SK-N-DZ (cell line): ENCODE measurements around the genes OR2W1, OR2J2, OR2H2 and TRIM31.

DNA sequence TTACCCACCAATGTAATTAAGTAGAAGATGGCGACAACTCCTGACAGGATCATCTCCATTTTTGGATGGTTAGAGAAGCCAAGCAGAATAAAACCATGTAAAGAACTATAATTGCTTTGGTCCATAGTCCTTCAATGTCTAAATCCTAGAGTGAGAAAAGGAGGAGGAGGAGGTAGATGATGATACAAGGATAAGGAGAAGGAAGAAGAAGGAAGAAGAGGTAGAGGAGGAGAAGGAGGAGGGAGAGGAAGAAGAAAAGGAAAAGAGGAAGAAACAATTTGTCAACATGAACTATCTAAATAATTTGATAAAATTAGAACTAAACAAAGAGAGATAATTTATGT lies at the start of gene OR2W1:
Gene OR2W1, minus strand, starts transcription at position 125 of the 344 bp plus-strand sequence.
RAMPAGE:
- cytosol, long total RNA = no peak
- nucleus, long total RNA = no peak

DNA sequence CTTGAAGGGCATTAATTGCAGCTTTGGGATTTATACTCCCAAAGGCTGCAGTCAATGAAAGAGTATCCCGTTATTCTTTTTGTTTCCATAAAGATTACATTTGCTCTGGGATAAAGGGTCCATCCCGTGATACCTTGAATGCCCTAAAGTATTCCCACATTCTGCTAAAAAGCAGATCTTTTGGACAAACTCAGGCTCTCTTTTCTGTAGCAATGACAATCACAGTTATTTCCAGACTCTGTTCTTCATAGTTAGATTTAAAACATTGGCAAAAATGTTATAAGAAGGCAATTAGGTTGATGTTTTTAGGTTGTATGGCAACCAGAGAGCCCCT lies at the start of gene OR2J2:
Gene OR2J2, plus strand, starts transcription at position 207 of the 334 bp plus-strand sequence.
RAMPAGE:
- cytosol, long total RNA = no peak
- nucleus, long total RNA = no peak

RAMPAGE:
- cytosol, long total RNA = no peak
- nucleus, long total RNA = no peak
These were observed 20.9 kb upstream of the OR2I1P start for GRCh38 chr6:29529310-29529603.

RAMPAGE:
- cytosol, long total RNA = no peak
- nucleus, long total RNA = no peak
These were observed at the start of gene OR2H2 for GRCh38 chr6:29584682-29585356. TSS of gene OR2H2 (plus strand) at chr6:29585121.

GRCh38 chr6:29629181-29629643 lies 3.8 kb downstream of the GABBR1 start:
RAMPAGE:
- cytosol, long total RNA = no peak
- nucleus, long total RNA = no peak

DNA sequence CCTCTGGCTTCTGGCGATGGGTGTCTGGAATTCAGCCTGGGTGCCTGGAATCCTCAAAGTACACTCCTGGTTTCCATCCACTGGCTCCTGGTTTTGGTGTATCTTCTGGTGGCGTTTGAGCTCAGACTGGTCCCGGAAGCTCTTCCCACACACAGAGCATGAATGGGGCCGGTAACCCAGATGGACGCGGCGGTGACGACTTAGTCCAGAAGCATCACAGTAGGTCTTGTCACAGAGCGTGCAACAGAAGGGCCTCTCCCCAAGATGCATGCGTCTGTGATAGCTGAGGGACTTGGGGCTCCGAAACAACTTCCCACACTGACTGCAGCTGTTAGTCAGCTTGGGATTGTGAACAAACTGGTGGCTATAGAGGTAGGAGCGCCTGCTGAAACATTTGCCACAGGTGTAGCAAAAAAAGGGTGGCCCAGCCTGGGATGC lies 7.8 kb downstream of the ZFP57 start:
RAMPAGE:
- cytosol, long total RNA = no peak
- nucleus, long total RNA = no peak

DNA sequence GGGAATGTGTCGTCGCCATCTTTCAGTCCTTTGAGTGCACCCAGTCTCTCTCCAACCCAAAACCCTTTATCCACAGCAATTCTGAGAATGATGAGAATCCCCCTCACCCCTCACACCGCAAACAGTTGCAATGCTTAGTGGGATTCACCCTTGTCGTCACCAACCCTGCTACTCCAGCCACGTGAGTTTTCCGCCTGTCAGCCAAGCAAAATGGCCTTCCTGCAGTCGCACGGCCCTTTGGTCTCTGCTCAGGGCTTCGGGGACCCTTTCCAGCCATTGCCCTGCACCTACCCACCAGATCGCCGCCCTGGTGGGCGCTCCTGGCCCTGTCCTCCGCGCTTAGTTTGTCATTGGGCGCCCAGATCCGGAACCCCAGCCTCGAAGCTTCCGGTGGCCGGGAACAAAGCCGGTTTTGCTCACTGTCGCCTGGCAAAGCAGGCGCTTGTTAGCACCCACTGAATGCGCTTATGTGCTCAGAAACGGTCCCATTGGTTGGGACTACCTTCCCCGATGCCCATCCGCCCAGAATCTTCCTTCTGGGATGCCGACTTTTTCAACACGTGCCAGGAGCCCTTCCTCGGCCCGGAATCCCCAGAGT lies 585 bp downstream of the ZFP57 start:
RAMPAGE:
- cytosol, long total RNA = no peak
- nucleus, long total RNA = no peak

RAMPAGE:
- cytosol, long total RNA = no peak
- nucleus, long total RNA = no peak
These were observed 54.8 kb upstream of the HLA-A start for GRCh38 chr6:29887106-29888302.

DNA sequence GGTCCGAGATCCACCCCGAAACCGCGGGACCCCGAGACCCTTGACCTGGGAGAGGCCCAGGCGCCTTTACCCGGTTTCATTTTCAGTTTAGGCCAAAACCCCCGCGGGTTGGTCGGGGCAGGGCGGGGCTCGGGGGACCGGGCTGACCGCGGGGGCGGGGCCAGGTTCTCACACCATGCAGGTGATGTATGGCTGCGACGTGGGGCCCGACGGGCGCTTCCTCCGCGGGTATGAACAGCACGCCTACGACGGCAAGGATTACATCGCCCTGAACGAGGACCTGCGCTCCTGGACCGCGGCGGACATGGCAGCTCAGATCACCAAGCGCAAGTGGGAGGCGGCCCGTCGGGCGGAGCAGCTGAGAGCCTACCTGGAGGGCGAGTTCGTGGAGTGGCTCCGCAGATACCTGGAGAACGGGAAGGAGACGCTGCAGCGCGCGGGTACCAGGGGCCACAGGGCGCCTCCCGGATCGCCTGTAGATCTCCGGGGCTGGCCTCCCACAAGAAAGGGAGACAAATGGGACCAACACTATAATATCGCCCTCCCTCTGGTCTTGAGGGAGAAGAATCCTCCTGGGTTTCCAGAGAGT lies 53.9 kb upstream of the HLA-A start:
RAMPAGE:
- cytosol, long total RNA = no peak
- nucleus, long total RNA = no peak

DNA sequence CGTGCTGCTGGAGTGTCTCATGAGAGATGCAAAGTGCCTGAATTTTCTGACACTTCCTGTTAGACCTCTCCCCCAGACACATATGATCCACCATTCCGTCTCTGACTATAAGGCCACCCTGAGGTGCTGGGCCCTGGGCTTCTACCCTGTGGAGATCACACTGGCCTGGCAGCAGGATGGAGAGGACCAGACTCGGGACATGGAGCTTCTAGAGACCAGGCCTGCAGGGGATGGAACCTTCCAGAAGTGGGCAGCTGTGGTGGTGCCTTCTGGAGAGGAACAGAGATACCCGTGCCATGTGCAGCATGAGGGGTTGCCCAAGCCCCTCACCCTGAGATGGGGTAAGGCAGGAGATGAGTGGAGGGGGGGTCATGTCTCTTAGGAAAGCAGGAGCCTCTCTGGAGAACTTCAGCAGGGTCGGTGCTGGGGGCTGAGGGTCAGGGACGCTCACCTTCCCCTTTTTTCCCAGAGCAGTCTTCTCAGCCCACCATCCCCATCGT lies 14.3 kb upstream of the HLA-A start:
RAMPAGE:
- cytosol, long total RNA = no peak
- nucleus, long total RNA = no peak

RAMPAGE:
- cytosol, long total RNA = no peak
- nucleus, long total RNA = no peak
These were observed 823 bp upstream of the HLA-A start for GRCh38 chr6:29941453-29941965.

GRCh38 chr6:29943955-29944792 lies 1.8 kb downstream of the HLA-A start:
RAMPAGE:
- cytosol, long total RNA = no peak
- nucleus, long total RNA = no peak

GRCh38 chr6:30062155-30062527 lies 1.1 kb downstream of the POLR1H start:
RAMPAGE:
- cytosol, long total RNA = no peak
- nucleus, long total RNA = no peak

GRCh38 chr6:30070753-30071889 lies 4.1 kb downstream of the PPP1R11 start:
RAMPAGE:
- cytosol, long total RNA = no peak
- nucleus, long total RNA = no peak

GRCh38 chr6:30076216-30076900 lies 789 bp upstream of the RNF39 start:
RAMPAGE:
- cytosol, long total RNA = no peak
- nucleus, long total RNA = no peak

GRCh38 chr6:30102952-30103958 lies 9.6 kb downstream of the TRIM31 start:
RAMPAGE:
- cytosol, long total RNA = no peak
- nucleus, long total RNA = no peak

DNA sequence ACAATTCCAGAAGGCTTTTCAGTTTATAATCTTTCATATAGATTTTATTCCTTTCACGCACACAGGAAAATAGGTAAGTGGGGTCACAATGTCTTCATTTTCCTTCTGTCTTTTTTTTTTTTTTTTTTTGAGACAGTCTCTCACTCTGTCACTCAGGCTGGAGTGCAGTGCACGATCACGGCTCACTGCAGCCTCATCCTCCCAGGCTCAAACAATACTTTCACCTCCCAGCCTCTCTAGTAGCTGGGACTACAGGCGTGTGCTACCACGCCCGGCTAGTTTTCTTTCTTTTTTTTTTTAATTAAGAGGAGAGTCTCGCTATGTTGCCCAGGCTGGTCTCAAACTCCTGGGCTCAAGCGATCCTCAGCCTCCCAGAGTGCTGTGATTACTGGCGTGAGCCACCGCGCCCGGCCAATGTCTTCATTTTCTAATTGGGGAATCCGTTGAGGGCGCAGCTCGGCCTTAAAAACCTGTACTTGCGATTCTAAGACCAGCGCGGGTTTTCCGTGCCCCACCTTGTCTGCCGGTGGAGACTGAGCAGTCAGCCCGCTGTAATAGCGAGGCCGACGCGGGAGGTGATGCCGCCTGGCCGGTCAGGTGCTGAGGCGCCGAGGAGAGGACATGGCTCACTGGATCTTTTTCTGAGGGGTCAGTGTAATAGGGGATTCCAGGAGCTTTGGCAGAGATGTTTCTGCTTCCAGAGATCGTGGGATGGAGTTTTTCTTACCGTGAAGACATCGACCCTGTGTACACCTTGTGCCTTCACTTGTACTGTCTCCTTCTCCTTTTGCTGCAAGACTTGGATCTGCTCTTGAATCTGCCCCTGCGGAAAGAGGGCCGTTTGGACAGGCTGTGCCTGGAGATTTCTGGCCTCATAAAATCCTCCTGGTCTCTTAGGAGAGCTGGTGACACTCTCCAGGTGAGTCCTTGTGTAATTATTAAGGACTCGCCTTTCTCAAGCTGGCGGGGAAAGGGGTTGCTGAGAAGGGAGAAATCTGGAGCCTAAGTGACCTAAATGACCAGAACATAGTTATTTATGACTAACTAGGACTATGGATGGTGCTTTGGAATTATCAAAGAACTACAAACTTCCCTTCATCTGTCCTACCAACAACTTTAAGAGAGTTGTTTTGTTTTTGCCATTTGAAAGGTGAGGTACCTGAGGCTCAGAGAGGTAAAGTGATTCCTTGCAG lies 1.6 kb downstream of the TRIM31 start:
RAMPAGE:
- cytosol, long total RNA = no peak
- nucleus, long total RNA = no peak

DNA sequence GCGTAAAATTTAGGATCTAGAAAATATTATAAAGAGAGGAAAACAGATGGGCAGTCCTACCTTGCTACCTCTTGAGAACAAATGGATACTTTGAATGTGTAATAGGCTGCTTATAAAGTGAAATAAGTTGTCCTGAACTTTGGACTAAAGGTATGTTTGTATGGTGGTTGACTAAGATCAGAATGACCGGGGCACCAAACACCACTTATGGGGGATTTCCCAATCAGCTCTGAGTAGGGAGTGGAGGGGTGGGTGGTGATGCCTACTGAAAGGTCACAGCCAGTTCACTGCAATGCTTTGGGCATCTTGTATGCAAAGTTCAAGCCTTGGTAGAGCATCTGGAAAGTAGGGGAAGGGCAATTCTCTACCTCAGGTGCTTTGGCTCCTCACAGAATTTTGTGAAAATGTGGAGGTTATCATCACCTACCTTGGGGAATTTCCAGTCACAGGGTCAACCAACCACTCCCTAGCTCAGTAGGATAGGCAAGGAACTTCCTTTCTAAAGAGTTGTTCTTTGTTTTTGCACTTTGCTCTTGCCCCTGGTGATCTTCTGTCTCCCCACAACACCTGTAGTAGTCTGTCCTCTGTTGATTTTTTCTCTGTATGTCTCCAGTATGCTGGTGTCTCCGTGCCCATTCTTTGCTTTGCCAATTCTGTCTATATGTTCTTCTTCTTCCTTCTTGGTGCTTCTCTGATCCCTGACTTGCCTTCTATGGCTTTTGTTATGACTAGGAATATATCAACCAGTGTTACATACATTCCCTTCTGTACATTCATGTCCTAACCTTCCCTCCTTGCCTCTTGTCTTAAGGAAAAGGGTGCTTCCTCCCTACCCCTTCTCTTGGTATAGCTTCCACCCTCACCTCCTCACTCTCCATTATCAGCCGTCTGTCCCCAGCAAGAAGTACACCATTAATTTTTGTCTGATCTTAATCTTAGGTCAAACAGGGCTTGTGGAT lies at the start of gene TRIM31:
Gene TRIM31, minus strand, starts transcription at position 87 of the 959 bp plus-strand sequence.
RAMPAGE:
- cytosol, long total RNA = no peak
- nucleus, long total RNA = no peak

RAMPAGE:
- cytosol, long total RNA = no peak
- nucleus, long total RNA = no peak
These were observed 8.7 kb upstream of the TRIM40 start for GRCh38 chr6:30127105-30127733.

GRCh38 chr6:30160763-30161146 lies 256 bp downstream of the TRIM10 start:
RAMPAGE:
- cytosol, long total RNA = no peak
- nucleus, long total RNA = no peak